AG09309 (cell line): Measurements from ENCODE around the genes IGFL2, CCDC8 and PNMA8B.

GRCh38 chr19:45470819-45471028 is 2.9 kb downstream of the FOSB start:
- RRBS = no CpG with 5 or more reads among the region's 8 CpGs

- RRBS = 75% methylated on average over 3 of the region's 13 CpGs
Observed at GRCh38 chr19:45514433-45514930, 7.2 kb downstream of the VASP start.

- RRBS = no CpG with 5 or more reads among the region's 3 CpGs
Observed at GRCh38 chr19:45526730-45527166, 19.5 kb downstream of the VASP start.

- RRBS = 23% methylated on average over 3 of the region's 11 CpGs
Observed at GRCh38 chr19:45548088-45548814, 36.4 kb downstream of the OPA3 start.

DNA sequence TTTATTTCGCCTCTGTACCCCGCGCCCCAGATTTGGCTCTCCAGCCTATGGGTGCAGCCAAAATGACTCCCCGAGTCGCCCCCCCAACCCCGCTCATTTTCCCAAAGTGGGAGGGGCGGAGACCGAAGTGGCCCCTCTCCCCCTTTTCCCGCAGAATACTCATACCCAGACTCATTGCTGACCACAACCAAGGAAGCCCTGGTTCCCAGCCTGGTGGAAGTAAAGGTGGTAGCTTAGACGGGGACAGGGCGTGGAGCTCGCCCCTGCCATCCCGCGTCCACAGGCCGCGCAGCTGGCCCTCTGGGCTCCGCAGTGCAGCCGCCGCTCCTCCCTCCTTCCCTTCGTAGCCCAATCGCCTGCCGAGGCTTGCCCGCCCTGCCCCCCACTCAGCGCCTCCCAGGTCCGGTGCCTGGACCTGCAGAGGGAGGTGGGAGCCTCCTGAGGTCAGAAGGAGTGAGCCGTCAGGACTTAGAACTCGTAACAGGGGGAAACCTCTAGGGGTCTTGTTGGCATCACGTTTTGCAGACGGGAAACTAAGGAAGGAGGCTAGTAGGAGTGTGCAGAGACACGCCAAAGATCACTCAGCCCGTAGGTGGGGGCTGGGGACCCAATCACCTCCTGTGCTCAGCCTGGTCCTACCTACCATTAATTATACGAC is 4.3 kb upstream of the EML2 start:
- RRBS = no CpG with 5 or more reads among the region's 32 CpGs

- RRBS = 0% methylated on average over 2 of the region's 42 CpGs
Observed at GRCh38 chr19:45766732-45767571, 2.1 kb downstream of the SIX5 start.

GRCh38 chr19:45767572-45768010 is 1.5 kb downstream of the SIX5 start:
- RRBS = 2% methylated on average over 19 of the region's 35 CpGs

- RRBS = no CpG with 5 or more reads among the region's 16 CpGs
Observed at GRCh38 chr19:45822884-45823566, 7.9 kb upstream of the RSPH6A start.

- RRBS = 90% methylated on average over 3 of the region's 24 CpGs
Observed at GRCh38 chr19:45823567-45824582, 8.8 kb upstream of the RSPH6A start.

GRCh38 chr19:45884464-45885562 is 1.1 kb downstream of the IRF2BP1 start:
- RRBS = 63% methylated on average over 37 of the region's 94 CpGs

- RRBS = 11% methylated on average over 41 of the region's 87 CpGs
Observed at GRCh38 chr19:45901145-45901932, 1.1 kb downstream of the MYPOP start.

DNA sequence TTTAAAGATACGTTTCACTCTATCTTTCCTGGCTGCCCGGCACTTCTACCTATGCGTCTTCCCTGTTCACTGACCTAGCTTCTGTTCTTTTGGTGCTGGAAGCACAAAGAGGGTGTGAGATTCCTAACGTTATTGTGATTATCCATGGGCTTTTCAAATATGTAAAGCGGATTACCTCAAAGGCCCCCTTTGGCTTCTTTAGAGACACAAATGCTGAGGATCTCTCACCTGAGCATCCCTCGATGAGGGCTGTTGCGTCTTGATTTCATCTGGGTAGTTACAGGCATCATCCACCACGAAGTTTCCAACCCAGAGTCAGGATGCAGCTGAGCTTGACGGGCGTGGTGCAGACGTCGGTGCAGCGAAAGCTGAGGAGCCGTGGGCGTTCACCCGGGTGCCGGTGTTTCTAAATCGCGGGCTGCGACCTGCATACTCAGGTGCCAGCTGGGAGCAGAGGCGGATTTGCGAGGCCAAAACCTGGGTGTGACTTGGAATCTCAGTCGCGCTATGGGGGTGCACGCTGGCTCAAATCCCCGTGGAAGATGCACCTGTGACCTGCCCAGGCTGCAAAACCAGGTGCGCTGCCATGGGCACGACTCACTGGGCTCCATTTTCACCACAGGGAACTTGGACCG is 36.1 kb upstream of the IGFL4 start:
- RRBS = no CpG with 5 or more reads among the region's 29 CpGs

GRCh38 chr19:46147873-46148306 is at the start of gene IGFL2:
IGFL2 (plus strand) TSS chr19:46148238.
- RRBS = no CpG with 5 or more reads among the region's 4 CpGs

DNA sequence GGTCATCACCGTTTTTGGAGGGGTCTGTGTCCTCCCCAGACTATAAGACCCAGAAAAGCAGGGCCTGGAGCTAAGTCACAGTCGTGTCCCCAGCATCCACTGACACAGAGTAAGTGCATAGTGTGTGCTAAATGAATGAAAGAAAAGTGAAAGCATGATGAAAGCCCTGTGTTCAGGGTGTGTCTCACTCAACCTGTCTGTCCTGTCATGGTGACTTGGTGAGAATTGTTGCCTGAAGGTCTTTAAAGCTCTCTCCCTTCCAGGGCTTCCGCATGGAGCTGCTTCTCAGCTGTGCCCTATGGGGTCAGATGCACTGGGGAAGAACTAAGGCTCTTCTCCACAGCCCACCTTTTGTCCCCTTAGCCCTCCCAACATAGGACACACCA is 20.5 kb upstream of the IGFL1 start:
- RRBS = no CpG with 5 or more reads among the region's 3 CpGs

GRCh38 chr19:46350463-46351036 is 3.7 kb downstream of the PPP5C start:
- RRBS = no CpG with 5 or more reads among the region's 12 CpGs

DNA sequence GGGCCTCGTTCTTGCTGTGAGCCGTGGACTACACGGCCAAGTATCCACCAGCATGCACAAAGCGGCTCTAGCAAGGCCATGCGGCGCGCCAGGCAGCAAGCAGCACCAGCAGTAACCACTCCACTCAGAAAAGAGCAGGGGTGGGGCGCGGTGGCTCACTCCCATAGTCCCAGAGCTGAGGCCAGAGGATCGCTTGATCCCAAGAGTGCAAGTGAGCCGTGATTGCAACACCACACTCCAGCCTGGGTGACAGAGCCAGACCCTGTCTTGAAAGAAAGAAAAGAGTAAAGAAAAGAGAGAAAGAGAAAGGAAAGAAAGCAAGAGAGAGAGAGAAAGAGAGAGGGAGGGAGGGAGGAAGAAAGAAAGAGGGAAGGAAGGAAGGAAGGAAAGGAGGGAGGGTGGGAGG is 4.6 kb downstream of the CCDC8 start:
- RRBS = no CpG with 5 or more reads among the region's 11 CpGs

DNA sequence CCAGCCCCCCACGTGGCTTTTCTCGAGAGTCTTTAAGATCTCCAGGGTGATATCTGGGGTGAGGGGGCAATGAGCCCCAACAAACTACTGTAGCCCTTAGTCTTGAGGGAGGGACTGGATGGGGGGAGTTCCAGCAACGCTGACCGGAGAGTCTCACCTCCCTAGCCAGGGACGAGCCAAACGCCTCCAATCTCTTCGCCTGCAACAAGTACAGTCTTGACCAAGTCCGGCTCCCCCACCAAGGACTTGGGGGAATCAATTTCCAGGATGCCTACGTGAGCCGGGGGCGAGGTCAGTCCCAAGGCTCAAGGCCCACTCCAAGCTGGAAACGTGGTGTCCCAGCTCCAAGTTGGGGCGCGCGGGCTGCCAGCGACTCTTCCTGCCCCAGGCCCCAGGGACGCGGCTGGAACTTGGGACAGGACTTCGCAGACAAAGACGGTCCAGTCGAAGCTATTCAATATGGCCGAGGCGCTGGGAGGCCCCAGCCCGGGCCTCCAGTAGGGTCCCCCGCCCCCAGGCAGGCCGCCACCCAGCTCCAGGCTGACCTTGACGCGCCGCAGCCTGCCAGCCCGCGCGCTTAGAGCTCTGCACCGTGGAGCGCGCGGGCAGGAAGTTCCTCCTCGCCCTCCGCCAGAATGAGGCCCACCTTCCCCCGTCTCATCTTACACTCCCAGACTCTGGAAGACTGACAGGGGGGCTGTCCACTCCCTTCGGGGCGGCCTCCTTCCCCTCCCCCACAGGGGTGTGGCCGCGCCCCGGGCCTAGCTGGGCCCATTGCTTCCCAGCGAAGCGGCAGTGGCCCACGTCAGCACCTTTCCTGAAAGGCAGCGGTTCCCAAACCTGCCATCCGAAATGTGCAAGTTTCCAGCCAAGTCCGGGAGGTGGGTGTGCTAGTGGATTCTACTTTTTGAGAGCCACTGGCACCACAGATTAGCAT is at the start of gene CCDC8:
CCDC8 (minus strand) TSS at position 589 of the 937 bp plus-strand sequence.
- RRBS = 14% methylated on average over 4 of the region's 50 CpGs

GRCh38 chr19:46487781-46488336 is 7.8 kb downstream of the PNMA8B start:
- RRBS = no CpG with 5 or more reads among the region's 31 CpGs

DNA sequence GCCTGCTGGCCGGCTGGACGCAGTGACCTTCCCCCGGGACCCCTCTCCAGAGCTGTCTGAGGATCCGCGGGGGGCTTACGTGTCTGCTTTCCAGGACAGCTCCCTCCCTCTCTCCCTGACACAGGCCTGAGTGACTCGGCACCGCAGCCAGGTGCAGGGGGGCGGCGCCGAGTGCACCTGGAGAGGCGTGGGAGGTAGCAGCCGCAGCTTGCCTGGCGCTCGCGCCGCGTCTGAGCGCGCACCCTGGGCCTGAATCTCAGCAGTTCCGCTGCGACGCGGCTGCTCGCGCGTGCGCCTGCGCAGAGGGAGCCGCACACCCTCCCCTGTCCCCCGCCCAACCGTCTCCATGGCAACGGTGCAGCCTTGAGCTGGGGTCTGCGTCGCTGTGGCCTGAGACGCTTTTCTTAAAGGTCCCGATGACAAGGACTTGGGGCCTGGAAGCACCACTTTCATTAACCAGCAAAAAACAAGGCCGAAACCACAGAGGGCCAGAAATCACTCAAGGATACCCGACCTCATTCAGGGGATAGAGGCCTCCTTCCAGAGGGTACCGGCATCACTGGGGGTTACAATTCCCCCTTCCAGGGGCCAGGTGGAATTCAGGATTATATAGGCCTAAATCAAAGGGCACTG is at the start of gene PNMA8B:
PNMA8B (minus strand) TSS at position 232 of the 633 bp plus-strand sequence.
- RRBS = 0% methylated on average over 1 of the region's 40 CpGs